Cardiac muscle cell (in vitro differentiated cells and primary cell): ENCODE measurements around the genes MMD2 and RSPH10B.

GRCh38 chr7:3921844-3922695 lies 621.0 kb downstream of the SDK1 start:
- RAMPAGE, long total RNA = no peak
- RRBS = no CpG with 5 or more reads among the region's 13 CpGs

DNA sequence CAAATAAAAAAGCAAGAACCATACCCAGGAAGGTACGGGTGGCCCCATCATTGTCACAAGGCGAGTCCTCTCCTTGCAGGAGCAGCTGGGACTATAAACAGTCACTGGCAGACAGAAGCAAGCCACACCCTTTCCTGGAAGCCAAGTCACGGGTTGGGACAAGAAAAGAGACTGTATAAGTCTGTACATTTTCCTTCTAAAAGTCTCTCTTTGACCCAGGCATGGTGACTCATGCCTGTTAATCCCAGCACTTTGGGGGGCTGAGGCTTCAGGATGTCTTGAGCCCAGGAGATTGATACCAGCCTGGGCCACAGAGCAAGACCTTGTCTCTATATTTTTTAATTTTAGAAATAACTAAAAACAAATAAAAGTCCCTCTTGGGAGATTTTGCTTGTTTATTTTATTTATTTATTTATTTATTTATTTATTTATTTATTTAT lies 61.6 kb upstream of the FOXK1 start:
- RAMPAGE, long total RNA = no peak
- RRBS = no CpG with 5 or more reads among the region's 3 CpGs

- RAMPAGE, long total RNA = no peak
- RRBS = no CpG with 5 or more reads among the region's 8 CpGs
These were observed 39.5 kb upstream of the FOXK1 start for GRCh38 chr7:4642576-4642929.

- RAMPAGE, long total RNA = no peak
- RRBS = no CpG with 5 or more reads among the region's 21 CpGs
These were observed 20.9 kb downstream of the FOXK1 start for GRCh38 chr7:4702869-4703462.

GRCh38 chr7:4742119-4742523 lies 33.3 kb upstream of the AP5Z1 start:
- RAMPAGE, long total RNA = no peak
- RRBS = no CpG with 5 or more reads among the region's 18 CpGs

DNA sequence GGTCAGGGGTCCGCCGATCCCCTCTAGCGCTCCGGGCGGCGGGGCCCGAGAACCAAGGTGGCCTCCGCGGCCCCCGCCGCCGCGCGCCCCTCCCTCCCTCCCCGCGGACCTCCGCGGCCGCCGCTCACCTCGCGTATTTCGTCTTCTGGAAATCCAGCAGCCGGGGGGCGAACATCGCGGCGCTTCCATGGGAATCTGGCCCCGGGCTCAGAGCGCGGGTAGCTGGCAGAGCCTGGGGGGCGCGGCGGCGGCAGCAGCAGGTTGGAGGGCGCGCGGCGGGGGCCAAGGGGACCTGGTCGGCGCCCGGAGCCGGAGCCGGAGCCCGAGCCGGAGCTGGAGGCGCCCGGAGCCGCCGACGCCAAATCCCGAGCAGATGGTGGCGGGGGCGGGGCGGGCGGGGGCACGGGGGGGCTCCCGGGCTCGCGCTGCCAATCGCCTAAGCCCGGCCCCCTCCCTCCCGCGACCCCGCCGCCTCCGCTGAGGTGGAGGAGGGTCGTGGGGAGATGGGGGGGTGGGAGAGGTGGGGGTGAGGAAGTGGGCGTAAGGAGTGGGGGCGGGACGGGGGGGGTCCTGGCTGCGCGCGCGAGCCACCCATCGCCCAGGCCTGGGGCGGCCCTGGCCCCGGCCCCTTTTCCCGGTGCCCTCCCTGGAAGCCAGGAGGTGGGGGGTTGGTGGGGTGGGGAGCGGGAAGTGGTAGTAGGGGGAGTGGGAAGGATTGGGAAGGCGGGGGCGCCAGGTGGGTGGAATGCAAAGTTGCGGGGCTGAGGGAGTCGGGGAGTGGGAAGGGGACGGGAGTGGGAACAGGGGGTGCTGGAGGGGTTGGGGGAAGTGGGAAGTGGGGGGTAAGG lies at the start of gene MMD2:
MMD2 (minus strand) TSS at position 345 of the 848 bp plus-strand sequence.
- RAMPAGE, long total RNA = no peak
- RRBS = 1% methylated on average over 23 of the region's 85 CpGs

GRCh38 chr7:5193654-5194171 lies 3.7 kb downstream of the WIPI2 start:
- RAMPAGE, long total RNA = no peak
- RRBS = no CpG with 5 or more reads among the region's 13 CpGs

GRCh38 chr7:5232283-5233510 lies 42.7 kb downstream of the WIPI2 start:
- RAMPAGE, long total RNA = no peak
- RRBS = no CpG with 5 or more reads among the region's 45 CpGs

DNA sequence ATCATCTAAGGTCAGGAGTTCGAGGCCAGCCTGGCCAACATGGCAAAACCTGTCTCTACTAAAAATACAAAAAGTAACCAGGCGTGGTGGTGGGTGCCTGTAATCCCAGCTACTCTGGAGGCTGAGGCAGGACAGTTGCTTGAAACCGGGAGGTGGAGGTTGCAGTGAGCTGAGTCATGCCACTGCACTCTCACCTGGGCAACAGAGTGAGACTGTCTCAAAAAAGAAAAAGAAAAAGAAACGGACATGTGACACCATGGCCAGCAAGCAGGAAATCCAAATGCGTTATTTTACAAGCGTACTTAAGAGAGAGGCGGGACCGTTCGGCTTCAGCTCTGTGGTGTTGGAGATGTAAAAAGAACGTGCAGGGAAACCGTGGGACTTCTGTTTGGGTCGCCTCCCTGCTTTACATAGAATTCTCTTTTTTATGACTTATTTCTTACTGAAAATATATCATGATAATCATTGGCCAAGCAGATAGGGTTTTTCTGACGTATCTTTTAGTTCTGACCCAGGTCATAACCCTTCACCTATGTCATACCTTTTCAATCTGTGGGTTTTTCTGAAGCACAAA lies 45.2 kb downstream of the WIPI2 start:
- RAMPAGE, long total RNA = no peak
- RRBS = no CpG with 5 or more reads among the region's 13 CpGs

DNA sequence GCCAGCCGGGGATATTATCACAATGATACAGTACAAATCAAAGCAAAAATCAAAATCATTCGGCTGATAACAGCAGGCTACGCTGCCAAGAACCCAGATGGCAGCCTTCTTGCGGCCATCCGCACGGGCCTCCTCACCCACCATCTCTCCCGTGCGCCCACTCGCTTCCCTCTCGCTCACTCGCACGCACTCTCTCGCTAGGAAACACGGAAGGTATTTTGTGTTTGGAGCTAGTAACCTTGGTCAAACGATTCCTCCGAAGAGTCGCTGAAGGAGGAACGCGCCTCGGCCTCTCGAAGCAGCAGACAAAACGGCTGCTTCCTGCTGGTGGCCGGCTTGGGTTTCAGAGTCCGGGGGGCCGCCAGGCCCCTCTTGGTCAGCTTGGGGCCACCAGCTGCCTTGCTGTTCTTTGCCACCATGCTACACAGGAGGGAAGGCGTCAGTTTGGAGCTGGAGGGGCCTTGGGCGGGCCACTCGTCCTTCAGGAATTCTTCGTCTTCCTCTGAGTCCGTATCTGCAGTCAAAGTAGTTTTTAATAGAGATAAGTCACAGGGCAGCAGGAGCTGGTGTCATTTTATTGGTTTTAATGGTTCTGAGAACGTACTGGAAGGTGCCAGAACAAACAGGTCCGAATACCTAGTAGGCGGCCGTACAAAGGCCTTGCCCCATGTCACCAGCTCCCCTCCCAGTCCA lies 69.0 kb downstream of the SLC29A4 start:
- RAMPAGE, long total RNA = no peak
- RRBS = no CpG with 5 or more reads among the region's 34 CpGs

GRCh38 chr7:5361713-5362305 lies 61.8 kb downstream of the TNRC18 start:
- RAMPAGE, long total RNA = no peak
- RRBS = 95% methylated on average over 18 of the region's 40 CpGs

GRCh38 chr7:5404450-5405033 lies 19.1 kb downstream of the TNRC18 start:
- RAMPAGE, long total RNA = no peak
- RRBS = no CpG with 5 or more reads among the region's 14 CpGs

DNA sequence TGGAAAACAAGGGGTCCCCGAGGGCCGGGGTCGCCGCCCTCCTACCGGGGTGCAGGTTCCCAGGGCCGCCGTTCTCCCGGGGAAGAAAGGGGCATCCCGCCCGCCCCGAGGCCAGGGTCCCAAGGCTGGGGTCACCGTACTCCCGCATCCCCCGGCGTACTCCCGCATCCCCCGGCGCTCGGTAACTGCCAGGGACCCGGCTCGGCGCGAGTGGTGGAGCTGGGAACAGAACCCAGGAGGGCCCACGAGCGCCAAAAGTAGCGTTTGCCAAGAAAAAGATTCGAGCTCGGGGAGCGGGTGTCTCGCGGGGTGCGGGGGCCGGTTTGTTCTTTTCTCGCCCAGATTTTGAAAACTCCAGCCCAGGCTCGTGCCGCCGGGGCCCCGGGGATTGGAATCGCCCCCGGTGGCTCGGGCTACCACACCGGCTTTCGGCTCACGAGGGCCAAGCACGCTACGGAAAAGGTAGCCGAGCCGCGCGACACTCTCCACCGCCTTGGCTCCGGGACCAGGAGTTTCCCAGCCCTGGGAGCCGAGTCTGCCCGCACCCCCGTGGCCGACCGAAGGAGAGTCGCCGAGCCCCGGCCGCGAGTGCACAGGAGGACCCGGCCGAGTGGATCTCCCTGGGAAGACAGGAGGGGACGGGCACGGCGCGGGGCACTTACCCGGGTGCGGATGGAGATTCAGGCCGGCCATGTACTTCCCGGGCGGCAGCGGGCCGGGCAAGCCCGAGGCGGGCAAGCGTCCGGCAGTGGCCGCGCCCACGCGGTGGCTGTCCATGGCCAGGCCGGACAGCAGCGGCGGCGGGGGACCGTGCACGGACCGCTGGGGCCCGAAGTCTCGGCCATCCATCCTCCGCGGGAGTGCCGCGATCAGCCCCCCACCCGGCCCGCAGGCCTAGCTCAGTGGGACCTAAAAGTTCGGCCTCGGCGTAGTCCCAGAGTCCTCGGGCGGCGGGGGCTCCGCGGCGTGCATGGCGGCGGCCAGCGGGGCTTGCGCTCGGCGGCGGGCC lies 2.9 kb downstream of the TNRC18 start:
- RAMPAGE, long total RNA = no peak
- RRBS = 2% methylated on average over 51 of the region's 114 CpGs

GRCh38 chr7:5424950-5425239 lies 1.3 kb upstream of the TNRC18 start:
- RAMPAGE, long total RNA = no peak
- RRBS = under 1% methylated on average over 4 of the region's 19 CpGs

GRCh38 chr7:5610337-5610855 lies 17.8 kb downstream of the FSCN1 start:
- RAMPAGE, long total RNA = no peak
- RRBS = no CpG with 5 or more reads among the region's 12 CpGs

DNA sequence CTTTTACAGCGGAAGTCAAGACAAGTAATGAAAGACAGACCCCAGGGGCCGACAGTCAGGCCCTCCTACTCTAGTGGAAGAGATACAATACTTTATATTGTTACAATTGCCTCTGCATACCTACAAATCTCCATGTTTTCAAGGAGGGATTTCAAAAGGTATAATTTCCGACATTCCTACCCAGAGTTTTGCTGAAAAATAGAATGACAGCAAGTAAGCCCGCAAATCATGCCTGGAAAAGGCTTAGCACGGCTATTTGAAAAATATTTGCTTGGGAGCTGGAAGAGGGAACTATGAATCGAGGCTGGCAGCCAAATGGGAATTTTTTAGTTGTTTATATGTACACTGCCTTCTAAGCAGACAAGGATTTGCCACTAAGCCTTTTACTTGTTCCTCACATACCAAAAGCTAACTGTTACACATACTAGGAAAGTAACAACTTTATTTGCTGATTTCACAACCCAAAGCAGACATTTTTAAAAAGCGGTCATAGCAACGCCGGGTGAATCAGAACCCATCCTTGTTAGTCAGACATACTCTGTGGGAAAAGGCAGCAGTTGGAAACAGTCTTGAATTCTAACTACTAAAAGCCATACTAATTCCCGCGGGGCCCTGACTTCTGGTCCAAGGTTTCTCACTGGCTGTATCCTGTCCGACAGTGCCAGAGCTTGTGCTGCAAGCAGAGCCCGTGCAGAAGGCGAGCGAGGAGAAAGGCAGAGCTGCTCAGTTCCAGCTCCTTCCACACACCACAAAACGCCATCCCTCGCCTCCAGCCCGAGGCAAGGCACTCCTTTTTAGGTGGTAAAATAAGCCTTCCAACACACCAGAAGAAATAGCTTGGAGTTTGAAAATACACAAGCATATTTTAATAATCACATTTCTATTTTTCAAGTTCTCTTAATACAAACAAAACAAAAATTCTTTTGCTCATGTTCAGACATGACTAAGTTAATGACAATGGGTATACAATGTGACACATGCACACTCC lies 89.3 kb downstream of the RNF216 start:
- RAMPAGE, long total RNA = no peak
- RRBS = no CpG with 5 or more reads among the region's 18 CpGs

DNA sequence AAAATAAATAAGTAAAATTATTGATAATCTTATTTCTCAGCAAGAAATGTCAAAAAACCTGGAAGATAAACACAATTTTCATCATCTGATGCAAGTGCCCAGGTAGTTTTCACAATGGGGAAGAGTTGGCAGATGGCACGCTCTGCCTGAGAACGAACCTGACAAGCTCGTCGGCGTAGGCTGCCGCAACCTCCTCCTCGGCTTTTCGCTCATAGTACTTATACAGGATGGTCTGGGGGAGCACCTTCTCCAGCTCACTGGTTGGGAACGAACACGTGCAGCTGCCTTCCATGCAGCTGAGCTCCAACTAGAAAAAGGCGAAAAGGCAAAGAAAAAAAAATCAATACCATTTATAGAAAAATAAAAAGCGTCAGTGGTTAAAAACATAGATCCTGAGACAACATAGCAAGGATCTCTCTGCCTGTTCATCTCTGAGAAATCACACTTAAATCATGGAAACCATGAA lies 68.9 kb downstream of the RNF216 start:
- RAMPAGE, long total RNA = no peak
- RRBS = no CpG with 5 or more reads among the region's 12 CpGs

- RAMPAGE, long total RNA = no peak
- RRBS = no CpG with 5 or more reads among the region's 22 CpGs
These were observed 49.4 kb upstream of the OCM start for GRCh38 chr7:5831034-5831833.

- RAMPAGE, long total RNA = no peak
- RRBS = no CpG with 5 or more reads among the region's 39 CpGs
These were observed at the start of gene RSPH10B for GRCh38 chr7:5970372-5970814. Gene RSPH10B (minus strand): TSS chr7:5970689.

GRCh38 chr7:6049771-6050157 lies 9.2 kb downstream of the EIF2AK1 start:
- RAMPAGE, long total RNA = no peak
- RRBS = no CpG with 5 or more reads among the region's 4 CpGs